Cardiac septum (tissue), 1 donor: Measurements from ENCODE around the gene CAND2.

GRCh38 chr3:12629549-12630077 lies 34.3 kb downstream of the RAF1 start:
- PRO-cap: no peak

- PRO-cap: unidirectional peak, plus-strand start at chr3:12662746
These were observed 1.2 kb downstream of the RAF1 start for GRCh38 chr3:12662438-12663308.

DNA sequence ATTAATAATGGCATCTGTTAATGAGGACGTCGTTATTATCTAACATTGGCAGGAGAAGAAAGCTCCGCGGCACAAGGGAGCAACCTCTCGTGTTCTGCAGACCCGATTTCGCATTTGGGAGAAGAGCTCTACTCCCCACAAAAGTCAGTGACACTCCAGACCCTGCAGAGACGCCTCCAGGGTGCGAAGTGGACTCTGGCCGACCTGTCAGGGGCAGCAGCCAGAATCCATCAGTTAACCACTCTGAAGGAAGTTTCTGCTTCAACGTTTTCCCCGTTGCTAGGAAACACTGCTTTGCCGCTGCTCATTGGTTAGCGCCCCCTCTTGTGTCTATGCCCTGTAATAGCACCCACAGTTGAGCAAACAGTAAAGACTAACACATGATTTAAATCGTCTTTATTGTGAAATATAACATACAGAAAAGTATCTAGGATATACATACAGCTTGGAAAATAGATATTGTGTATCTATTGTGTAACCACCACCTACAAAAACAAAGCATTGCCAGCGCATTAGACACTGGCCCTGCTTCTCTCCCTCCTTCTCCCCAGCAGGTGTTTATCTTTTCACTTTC lies 39.1 kb downstream of the TMEM40 start:
- PRO-cap: no peak

DNA sequence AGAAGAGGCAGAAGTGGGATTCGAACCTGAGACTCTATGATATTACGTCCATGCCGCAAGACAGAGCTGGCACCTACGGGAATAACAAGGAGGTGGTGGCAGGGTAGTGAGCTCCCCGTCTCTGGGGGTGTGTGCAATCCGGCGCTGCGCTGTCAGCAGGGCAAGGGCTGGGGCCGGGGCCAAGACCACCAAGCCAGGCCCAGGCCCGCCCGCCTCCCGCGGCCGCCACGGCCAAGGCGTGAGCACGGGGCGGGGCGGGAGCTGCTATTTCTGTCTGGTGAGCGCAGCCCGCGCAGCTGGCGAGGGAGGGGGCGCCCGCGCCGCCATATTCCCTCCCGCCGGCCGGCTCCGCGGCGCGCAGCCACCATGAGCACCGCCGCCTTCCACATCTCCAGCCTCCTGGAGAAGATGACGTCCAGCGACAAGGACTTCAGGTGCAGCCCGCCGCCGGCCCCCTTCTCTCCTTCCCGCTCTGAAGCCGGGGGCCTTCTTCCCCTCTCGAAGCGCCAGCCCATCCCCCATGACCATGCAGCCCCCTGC lies at the start of gene CAND2:
Gene CAND2, plus strand, starts transcription at position 326 of the 540 bp plus-strand sequence.
- PRO-cap: bidirectional peak, plus-strand start at position 328 of the sequence, minus-strand start at position 240 of the sequence

GRCh38 chr3:12834511-12835318 lies 6.7 kb downstream of the RPL32 start:
- PRO-cap: no peak

GRCh38 chr3:12897885-12899048 lies 56.9 kb upstream of the RPL32 start:
- PRO-cap: no peak

DNA sequence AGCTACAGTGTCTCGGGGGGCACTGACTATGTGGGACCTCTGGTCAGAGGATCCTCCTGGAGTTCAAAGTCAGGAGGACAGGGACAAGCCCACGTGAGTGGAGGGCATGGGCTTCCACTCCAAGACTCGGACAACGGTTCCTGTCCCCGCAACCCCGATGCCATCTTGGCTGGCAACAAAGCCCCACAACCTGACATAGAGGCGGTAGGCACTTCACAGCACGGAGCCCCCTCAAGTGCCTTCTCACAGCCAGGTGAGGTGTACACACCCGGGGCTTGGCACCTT lies 70.3 kb upstream of the RPL32 start:
- PRO-cap: no peak

DNA sequence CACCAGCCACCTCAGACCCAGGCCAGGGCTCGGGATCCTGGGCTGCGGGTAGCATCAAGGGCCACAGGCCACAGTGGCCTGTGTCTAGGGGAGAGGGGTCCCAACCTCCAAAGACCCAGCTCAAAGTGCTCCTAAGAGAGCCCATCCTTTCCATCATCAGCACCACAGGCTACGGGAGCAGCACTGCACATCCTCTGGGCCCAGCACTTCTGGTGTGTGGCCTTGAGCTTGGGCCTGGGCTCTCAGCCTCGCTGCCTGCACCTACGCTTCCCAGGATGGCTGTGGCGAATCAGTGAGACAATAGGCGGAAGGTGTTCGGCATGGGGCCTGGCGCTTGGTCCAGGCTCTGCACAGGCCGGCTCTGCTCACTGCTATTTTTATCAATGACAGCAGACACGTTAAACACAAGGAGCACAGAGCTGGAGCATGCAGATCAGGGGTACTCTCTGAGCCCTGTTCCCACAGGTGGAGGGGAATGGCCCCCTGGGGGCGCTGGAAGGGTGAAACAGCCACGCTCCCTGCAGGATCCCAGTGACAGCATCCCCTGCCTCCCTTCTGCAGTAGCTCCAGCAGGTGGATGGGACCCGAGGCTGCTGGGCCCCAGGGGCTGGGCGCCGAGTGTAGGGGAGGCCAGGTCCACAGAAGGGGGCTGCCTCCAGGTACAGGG lies 89.9 kb upstream of the RPL32 start:
- PRO-cap: bidirectional peak, plus-strand start at position 401 of the sequence, minus-strand start at position 283 of the sequence

DNA sequence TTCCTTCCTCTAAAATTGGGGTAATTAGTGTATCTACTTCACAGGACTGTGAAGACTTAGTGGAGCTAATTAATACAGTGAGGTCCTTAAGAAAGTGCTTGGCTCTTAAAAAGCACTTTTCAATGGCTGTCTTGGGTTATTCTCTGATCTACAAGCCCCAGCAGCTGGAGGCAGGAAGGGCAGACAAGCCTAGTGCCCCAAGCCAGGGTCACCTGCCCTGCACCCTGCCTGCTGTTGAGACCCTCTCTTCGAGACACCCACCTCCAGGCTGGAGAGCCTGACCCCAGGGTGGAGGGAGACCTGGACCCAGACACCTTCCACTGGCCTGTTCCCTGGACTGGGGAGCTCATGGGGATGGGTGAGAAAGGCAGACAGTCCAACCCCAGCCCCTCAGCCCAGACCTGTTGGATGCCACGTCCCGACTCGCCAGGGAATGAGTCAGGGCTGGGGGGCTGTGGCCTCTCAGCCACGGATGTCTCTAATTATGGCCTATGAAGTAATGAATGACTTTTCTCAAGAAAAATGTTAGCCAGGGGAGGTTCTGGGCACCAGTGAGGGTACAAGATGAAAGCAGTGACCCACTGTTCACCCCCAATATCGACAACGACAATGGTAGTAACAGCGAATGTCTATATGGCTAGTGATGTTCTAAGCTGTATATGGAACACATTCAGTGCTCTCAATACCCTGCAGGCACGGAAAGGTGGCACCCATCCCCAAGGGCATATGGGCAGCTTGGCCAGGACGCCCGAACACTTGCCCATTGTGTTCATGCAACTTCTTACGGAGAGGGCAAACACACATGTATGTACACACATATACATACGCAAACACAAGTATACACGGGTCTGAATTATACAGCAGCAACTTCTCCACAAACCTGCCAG lies 107.0 kb upstream of the RPL32 start:
- PRO-cap: no peak

GRCh38 chr3:12952988-12953886 lies 111.9 kb upstream of the RPL32 start:
- PRO-cap: no peak

GRCh38 chr3:12966284-12967537 lies 106.5 kb downstream of the IQSEC1 start:
- PRO-cap: no peak

- PRO-cap: bidirectional peak, plus-strand start at chr3:12967985, minus-strand start at chr3:12967688
These were observed 105.8 kb downstream of the IQSEC1 start for GRCh38 chr3:12967538-12967792.

DNA sequence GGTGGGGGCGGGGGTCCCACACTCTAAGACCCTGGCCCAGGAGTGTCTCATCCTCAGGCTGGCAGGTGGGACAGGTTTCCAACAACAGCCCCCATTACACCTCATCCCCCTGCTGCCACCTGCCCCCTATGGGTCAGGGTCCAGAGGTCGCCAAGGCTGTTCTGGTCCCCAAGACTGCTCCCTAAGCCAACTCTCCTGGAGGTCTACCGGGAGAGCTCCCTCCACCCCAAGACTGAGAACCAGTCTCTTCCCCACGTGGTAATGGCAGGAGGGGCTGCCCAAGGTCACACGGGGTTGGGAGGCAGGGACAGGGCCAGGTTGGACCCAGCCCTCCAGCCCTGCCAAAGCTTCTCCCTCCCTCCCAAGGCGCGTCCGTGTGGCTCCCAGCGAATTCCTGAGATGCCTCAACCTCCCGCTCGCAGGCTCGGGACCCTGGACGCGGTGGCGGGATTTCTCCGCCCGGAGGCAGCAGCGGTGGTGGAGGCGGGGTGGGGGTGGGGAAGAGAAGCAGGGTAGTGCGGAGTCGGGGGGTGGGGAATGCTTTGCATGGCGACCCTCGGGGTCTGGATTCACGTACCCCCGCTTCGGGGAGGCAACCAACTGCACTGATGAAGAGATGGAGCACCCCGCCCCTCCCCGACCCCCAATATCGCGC lies 80.1 kb downstream of the IQSEC1 start:
- PRO-cap: bidirectional peak, plus-strand start at position 287 of the sequence, minus-strand start at position 234 of the sequence

- PRO-cap: no peak
These were observed 64.1 kb downstream of the IQSEC1 start for GRCh38 chr3:13008976-13009705.

DNA sequence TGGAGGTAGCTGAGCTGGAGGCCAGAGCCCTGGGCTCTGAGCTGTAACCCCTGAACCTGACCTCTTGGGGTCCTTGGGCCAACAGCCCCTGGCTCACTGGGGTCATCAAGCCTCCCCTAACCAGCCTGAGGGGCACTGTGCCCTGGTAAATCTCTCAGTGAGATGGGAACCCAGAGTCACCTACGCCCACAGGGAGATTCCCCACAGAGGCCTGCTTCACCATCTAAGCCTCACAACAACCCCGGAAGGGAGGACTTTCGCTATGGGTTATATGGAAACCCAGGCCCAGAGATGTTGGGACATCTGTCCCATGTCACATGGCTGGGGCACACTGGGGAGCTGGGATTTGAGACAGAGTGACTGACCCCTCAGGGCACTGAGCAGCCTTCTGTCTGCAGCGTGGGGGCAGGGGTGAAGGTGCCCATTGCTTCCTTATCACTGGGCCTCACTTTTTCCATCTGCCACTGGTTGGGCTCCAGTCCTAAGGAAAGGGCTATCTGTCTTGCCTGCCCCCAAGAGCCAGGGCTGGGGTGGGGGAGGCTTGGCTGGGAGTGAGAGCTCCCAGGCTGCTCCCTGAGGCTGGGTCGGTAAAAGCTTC lies 59.0 kb downstream of the IQSEC1 start:
- PRO-cap: no peak

GRCh38 chr3:13015151-13015837 lies 57.9 kb downstream of the IQSEC1 start:
- PRO-cap: unidirectional peak, minus-strand start at chr3:13015635

- PRO-cap: no peak
These were observed 28.7 kb downstream of the IQSEC1 start for GRCh38 chr3:13044354-13045061.

DNA sequence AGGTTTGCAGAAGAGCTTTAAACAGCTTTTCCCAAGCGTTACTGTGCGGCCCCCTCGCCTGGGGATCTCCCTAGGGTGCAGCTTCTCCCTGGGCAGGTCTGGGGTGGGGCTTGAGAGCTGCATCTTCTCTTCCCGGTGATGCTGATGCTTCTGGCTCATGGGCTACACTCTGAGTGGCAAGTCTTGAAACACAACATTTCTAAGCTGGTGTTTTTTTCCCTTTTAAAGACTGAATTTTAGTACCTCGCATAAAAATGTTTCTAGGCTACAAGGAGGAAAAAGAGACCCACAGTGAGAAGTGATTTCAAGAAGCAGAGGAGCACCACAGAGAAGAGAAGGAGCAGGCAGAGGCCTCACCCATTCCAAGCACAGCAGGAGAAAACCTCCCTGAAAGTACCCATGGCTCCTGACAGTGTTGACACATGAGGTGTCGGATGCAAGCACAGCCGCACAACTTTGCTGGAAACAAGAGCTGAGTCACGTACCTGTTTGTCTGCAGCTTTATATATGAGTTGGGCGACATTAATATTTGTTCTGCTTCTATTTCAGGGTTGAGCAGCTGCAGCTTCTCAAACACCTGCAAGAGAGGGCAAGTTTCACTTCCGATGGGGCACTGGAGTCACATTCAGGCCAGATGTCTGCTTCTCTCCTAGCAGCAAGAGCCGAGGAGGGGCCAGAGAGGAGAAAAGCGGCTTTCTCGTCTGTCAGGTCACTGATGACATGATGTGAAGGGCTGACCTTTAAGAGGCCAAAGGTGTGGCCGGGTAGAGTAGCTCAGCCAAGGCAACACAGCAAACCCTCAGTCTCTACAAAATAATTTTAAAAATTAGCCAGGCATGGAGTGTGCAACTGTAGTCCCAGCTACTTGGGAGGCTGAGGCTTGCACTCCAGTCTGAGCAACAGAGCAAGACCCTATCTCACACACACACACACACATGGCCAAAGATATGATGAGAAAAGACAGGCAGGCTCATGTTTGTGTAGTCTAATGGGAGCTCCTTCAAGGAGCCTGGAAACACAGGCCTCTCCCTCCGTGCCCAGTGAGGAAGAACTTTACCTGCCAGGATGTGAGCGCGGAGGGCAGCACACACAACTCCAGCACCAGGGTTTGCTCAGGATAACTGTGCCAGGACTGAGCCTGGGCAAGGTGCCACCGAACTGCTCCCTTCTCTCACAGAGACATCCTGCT lies 87.9 kb downstream of the NUP210 start:
- PRO-cap: no peak

DNA sequence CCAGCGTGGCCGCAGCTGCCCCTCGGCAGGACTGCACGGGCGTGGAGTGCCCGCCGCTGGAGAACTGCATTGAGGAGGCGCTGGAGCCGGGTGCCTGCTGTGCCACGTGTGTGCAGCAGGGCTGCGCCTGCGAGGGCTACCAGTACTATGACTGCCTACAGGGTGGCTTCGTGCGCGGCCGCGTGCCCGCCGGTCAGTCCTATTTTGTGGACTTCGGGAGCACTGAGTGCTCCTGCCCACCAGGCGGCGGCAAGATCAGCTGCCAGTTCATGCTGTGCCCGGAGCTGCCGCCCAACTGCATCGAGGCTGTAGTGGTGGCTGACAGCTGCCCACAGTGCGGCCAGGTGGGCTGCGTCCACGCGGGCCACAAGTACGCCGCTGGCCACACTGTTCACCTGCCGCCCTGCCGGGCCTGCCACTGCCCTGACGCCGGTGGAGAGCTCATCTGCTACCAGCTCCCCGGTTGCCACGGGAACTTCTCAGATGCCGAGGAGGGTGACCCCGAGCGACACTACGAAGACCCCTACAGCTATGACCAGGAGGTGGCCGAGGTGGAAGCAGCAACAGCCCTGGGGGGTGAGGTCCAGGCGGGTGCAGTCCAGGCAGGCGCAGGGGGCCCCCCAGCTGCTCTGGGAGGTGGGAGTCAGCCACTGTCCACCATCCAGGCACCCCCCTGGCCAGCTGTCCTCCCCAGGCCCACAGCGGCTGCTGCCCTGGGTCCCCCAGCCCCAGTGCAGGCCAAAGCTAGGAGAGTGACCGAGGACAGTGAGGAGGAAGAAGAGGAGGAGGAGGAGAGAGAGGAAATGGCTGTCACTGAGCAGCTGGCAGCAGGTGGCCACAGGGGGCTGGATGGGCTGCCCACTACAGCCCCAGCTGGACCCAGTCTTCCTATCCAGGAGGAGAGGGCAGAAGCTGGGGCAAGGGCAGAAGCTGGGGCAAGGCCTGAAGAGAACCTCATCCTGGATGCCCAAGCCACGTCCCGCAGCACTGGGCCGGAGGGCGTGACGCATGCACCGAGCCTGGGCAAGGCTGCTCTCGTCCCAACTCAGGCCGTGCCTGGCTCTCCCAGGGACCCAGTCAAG lies 21.8 kb downstream of the FBLN2 start:
- PRO-cap: no peak

DNA sequence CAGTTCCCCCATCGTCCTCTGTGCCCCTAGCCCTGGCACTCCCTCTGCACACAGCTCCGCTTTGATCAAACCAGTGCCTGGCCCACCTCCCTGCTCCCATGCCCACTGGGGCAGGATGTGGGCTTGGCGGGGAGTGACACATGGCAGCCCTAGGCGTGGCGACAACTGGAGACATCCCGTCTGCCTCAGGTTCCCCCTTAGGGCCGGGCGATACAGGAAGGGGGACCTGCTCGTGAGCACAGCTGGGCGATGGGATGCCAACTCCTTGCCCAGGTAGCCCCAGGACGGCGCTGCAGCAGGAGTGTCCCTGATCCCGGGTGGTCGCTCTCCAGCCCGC lies 105.9 kb downstream of the FBLN2 start:
- PRO-cap: no peak